Measurements from ENCODE around the gene KHDC4.

- PRO-cap: unidirectional peak, minus-strand start at chr1:155051929
Measured at GRCh38 chr1:155051777-155052812, 979 bp downstream of the ADAM15 start.

DNA sequence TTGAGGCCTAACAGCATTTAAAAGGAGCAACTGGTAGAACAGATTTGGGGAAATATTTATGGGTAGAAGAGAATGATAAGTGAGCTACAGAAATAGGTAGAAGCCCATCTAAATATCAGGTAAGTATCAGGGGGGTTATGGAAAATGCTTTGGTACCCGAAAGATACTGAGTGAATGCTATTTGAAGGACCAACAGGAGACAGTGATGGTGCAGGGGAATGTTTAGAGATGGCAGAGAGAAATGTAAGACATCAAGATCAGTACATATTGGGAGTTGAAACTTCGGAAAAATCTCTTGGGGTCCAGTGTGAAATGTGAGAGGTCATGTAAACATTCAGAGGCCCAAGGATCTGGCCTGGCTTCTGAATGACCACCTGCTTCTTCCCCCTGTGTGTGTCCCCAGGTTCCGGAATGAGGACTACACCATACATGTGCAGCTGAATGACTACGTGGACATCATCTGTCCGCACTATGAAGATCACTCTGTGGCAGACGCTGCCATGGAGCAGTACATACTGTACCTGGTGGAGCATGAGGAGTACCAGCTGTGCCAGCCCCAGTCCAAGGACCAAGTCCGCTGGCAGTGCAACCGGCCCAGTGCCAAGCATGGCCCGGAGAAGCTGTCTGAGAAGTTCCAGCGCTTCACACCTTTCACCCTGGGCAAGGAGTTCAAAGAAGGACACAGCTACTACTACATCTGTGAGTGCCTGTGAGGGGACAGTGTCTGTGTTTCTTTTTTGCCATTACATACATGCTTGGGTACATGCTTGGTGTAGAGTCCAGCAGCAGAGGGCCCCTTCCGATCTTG lies 3.5 kb downstream of the EFNA1 start:
- PRO-cap: no peak

- PRO-cap: no peak
Measured at GRCh38 chr1:155146313-155146512, 5.9 kb upstream of the DPM3 start.

DNA sequence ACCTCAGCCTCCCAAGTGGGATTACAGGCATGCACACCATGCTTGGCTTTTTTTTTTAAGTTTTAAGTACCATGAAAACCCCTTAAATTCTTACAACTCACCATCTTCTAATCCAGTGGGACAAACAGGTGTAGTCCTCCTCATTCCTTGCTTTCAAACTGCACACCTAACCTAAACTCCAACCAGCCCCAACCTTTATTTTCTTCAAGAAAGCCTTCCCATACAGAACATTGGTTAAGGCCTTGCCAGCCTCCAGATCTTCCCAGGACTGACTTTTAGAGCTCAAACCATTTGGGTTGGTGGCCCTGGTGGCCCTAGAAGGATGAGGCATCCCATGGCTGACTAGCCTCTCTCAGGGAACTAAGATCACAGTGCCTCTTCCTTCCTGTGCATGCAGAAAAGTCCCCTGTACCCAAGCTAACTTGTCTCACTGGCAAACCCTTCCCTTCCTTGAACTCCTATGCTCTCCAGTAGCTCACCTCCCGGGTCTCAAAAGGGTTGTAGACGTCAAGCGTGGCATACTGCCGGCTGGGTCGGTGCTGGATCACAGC lies 907 bp downstream of the SCAMP3 start:
- PRO-cap: no peak

- PRO-cap: unidirectional peak, minus-strand start at chr1:155324980
Measured at GRCh38 chr1:155324644-155325695, 4.3 kb downstream of the RUSC1 start.

DNA sequence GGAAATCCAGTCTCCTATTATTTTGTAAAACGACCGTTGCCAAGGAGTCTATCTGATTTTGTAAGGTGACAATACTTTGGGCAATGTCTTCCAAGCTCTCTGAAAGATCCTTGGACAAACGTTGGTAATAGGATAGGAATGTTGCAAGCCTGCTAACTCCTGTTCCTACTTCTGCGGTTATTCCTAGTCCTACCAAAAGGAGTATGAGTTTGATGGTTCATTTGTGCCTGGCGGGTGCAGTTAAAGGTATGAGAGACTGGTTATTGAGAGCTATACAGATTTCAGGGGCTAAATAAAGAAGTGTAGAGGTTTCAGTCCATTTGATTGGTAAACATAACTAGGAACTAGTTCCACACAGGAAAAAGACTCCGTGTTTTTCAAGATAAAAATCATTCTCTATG lies 37.1 kb downstream of the YY1AP1 start:
- PRO-cap: no peak

DNA sequence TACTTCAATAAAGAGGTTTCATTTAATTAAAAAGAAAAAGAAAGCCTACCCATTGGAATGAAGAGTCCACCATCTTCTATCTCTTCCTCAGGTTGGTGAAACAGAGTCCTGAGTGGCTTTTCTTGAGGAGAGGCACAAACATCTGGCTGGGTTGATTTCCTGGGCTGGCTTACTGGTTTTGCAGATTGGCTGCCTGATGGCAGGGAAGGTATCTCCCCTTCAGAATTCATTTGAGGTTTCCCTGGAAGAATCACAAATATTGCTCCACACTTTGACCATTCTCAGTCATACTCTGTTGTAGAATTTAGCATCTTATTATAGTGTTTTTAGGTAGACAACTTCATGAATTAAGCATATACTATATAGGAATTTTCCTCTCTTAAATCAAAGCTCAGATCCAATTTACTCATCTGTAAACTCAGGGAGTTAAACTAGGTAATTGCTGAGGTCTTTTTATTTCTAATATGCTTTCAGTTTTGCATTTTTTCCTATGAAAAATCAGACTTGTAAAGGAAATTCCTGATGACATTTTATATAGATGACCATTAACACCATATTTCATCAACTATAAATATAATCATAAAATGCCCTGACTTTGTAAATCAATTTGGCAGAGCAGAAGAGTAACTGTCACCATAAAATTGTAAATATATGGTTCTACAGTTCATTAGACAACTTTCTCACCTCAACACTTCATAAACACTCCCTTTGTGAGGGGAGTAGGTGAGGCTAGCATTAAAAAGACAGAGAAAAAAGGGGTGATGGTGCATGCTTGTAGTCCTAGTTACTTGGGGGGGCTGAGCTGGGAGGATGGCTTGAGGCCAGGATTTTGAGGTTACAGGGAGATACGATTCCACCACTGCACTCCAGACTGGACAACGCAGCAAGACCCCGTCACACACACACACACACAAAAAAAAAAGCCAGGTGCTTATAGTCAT lies 30.0 kb downstream of the GON4L start:
- PRO-cap: no peak

DNA sequence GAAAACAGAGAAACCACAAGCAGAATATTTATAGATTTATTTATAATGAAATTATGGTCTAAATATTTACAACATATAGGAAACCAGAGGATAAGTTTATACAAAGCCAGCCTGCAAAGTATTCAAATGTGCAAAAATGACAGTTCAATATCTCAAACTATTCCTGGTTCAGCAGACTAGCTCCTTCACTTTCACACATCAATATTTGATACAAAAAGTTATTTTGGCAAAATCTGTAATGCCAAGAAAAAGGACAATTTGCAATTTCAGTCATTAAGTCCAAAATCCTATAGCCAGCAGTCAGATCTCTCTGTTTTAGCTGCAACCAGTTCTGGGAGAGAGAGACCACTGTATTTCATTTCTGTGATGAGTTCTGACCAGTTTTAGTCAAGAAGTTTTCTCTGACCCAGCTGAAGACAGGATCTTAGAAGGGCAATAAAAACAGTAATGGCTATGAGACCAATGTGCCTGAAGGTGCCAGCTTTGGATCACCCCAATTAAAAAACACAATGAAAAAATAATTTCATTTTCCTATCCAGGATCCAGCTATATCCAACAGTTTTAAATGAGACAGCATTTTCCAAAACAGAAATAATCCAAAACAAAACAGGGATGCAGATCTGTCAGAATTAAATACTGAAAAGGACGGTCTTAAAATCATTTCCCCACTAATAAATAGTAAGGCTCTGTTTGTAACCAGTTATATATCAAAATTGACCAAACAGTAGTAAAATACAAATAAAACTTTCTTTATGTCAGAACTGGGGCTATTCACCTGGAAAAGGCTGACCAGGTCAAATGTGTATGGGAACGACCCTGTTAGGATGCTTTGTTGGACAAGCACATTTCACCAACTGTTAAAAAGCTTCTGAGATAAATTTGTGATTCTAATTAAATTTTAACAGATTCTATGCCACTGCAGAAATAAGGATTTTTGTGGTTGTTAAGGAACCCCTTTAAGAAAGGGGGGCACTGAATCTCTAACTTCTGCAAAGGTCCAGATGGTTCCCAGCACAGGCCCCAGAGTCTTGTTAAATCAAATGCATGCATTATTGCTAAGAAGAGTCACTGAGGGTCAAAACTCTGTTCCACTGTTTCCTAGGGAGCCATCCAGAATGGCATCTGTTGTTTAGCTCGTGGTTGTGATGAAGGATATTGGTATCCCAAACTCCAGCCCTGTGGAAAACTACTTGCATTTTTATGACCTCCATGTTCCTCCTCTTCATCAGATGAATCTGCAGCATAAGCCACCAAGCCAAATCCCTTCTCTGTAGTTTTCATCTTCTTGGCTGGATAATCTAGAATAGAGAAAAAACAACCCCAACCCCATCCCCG lies 2.3 kb upstream of the RIT1 start:
- PRO-cap: no peak

- PRO-cap: no peak
Measured at GRCh38 chr1:155922290-155922579, 11.1 kb upstream of the RIT1 start.

DNA sequence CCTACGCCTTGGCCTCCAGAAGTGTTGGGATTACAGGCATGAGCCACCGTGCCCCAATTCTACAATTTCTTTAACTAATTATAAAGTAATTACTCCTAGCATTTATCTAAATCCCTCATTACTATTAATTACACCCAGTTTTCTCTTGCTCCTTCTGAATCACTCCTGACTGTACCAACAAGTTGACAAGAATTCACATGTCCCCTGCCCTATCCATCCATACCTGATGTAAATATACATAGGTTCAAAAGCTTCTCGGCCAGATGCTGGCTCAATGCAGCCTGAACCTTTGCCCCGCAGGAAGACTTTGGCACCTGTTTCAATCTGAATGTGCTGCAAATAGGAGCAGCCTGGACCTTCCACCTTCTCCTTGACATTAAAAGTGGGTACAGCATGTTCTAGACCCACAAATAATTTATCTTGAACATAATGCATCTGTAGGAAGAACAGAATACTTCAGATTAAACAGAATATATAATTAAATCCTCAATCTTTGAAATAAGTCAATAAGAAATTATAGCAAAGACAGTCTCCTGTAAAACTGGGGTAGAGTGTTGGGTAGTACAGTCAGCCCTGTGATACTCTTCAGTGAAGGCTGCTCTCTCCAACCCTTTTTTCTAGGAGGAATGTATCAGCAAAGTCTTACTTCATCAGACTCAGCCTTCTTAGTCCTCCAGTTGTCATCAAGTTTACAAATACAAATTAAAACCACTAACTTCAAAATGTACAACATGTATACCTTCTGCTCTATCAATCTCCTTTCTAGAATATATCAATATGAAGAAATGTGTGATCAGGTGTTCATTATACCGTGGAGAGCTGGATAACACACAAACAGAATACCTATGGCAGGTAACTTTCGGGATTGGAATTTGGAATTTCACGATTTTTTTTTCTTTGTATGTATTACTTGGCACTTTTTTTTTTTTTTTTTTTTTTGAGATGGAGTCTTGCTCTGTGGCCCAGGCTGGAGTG lies 8.5 kb downstream of the KHDC4 start:
- PRO-cap: no peak

DNA sequence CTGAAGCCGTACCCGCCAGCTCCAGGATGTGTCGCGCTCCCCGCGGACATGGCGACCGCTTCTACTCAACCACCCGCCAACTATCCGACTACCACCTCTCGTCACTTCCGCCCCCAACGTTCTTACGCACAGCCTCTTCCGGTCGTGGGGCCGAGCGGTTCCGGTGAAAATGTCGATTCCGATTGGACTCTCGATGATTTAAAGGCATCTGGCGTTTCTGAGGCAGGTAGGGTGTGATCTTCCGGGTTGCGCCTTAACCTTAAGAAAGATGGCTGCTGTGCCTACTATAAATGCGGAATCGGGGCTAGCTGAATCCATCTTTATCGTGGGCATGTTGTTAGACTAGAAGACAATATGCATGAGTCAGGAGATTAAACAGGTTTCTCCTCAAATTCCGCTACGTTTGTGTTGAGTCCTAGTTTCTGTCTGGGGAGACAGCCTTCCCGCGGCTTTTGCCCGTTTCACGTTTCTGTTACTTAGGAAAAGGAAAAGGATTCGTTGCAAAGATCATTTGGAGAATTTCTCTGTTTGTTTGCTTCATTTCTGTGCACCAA lies at the start of gene KHDC4:
KHDC4 (minus strand) TSS at position 90 of the 554 bp plus-strand sequence.
- PRO-cap: bidirectional peak, plus-strand start at position 317 of the sequence, minus-strand start at position 82 of the sequence

DNA sequence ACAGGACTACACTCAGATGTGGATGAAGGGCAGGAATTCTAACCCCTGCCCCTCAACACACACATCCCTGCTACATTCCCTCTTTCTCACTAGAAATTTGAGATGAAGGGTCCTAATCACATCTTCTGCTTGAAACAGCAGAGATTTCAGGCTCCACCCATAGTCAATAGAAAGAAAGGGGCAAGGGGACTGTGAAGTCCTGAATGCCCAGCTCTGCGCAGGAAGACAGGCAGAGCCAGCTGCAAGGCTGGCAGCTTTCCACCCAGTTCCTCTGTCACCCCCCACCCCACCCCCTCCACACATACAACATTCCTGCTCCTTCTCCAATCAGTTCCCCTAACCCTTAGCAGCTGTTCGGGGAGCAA lies 9.8 kb downstream of the ARHGEF2 start:
- PRO-cap: no peak

DNA sequence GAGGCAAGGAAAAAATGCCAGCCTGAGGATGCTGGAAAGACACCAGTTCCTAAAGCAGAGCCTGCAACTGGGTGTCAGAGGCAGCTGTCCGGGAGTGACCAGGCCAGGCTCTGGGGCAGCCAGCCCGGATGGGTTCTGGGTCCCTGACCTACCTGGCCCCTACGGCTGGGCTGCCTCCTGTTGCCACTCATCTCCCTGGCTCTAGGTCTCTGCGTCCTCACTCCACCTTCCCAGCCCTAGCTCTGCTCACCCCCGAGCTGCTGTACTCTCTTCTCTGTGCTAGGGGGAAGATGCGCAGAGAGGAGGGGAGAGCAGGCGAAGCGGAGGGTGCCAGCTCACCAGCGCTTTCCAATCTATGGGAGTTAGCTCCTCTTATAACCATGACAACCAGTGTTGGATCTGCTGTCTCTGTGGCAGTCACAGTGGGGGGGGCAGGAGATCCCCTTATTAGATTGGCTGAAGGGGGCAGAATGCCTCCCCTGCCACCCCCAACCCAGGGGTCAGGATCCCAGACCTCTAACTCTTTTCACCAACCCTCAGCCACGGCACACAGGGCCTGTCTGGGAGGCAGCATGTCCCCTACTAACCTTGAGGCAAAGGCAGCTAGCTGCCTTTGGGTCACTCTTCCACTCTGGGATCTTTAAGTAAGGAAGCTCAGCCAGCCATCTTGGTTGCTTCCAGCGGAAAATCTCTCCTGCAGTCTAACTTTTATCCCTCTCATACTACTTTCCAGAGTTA lies 8.8 kb downstream of the ARHGEF2 start:
- PRO-cap: no peak

GRCh38 chr1:155979434-155980611 lies 1.5 kb upstream of the ARHGEF2 start:
- PRO-cap: unidirectional peak, minus-strand start at chr1:155979682

DNA sequence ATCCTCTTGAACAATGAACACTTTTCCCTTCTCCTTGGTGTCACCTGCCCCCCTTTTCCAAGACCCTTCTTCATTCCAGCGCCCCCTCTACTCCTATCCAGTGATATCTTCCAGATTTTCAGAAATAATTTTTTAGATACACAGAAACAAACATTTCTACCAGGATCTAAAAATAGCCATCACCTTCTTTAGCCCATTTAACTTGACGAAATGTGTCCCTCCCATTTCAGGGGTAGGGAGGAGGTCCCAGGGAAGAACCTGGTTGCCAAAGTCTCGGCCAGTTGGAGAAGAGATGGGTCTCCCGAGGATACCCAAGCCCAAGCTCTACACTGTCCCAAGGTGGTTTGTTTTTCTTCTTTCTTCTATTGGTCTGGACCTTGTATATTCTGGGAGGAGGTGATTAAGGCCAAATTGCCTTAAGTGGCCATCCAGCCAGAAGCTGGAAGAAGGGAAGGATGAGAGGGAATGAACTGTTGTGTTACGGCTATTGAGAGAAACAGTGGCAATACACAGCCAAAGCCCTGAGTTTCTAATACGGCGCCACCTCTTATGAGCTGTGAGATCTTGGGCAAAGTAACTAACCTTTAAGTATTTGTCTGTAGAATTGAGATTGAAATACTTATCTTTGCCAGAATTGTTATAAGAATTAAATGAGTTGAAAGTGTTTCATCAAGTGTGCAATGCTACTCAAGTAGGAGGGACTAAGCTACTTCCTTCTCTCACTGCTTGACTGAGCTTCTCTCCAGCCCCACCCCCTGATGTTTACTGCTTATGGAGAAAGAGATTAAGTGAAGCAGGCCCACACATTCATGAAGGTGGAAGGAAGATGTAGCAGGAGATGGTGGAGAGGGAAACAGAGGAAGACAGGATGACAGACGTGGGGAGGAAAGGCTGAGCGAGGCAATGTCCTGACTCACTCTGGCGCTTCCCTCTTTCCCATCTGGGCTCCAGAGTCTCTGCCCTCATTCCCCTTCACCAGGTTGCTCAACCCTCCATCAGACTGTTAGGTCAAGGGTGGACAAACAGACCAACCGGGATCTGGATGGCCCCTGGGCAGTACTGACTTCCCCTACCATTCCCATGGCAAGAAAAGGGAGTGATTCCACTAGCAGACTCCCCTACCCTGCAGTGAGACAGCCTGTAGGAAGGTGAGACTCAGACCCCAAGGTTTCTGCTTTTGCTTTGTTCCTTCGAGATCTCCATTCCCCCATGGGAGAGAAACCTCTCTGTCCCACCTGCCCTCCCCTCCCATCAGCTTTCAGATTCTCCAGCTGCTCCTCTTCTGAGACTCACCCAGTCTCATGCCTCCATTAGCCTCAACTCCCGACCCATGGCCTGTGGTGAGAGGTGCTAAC lies 2.8 kb upstream of the ARHGEF2 start:
- PRO-cap: unidirectional peak, minus-strand start at position 942 of the sequence

GRCh38 chr1:155982869-155984176 lies 5.0 kb upstream of the ARHGEF2 start:
- PRO-cap: unidirectional peak, minus-strand start at chr1:155983386; unidirectional peak, minus-strand start at chr1:155983413; unidirectional peak, minus-strand start at chr1:155983605

DNA sequence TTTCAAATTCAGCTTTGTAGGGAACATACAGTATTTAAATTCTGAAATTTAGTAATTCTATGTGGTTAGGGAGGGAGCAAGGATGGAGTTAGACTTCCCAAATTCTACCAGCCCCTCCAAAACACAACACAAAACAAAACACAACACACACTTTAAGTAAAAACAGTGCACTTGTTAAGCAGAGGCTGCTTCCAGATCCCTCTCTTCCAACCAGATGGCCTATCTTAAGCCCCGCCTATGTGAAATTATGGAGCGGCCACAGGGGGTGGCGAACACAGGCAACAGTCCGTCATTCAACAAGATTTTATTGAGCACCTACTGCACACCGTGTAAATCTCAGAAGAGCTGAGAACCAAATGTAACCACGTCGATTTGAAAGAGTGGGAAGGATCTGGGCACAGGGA lies 838 bp downstream of the UBQLN4 start:
- PRO-cap: no peak

DNA sequence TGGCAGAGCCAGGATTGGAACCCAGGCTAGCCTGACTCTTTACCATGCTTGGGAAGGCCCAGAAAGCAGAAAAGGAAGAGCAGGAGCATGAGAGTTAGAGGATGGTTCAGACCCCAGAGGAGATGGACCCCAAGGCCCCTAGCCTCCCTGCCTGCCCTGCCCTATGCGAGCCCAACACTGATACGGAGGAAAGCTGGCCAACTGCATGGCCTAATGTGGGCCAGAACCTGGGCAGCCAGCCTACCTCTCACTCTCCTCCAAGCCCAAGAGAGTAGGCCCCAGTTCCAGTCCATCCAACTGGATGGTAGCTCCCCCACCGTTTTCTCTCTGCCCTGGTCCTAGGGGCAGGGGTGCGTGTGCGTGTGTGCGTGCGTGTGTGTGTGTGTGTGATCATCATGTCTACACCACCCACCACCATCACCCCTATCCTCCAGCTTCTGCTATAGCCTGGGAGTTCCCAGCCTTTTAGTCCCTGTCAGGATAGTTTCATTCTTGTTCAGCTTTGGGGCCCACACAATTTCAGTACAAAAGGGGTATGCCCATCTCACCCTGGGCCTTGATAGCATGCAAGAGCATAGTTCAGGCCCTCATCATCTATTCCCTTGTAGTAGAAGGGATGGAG lies 15.4 kb upstream of the MEX3A start:
- PRO-cap: no peak

DNA sequence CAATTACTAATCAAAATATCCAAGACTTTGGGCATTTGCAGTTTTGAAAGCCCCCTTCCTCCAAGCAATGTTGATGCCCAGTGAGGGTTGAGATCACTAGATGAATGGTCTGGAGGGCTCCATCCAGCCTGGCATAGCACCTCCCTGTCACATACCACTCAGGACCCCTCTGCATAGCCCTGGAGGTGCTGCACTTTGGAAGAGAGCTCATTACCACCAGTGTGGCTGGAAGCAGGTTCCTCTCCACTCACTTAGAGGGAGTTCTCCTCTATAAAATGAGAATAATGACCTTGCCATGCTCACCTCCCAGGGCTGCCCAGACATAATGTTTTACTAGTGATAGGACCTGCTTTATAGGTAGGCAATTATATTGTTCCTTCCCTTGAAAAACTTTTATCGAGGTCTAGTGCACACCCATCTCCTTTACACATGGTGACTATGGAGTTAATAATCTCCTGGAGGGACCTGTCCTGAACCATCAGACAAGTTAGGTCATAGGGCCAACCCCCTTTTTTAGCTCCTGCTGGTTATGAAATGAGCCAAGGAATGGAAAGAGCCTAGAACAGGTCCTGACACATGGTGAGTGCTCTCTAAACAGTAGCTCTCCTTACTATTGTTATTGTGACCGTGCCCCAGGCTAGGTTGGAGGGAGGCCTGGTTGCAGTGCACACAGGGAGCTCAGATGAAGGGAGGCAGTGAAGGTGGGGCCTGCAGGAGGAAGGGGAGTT lies 14.4 kb upstream of the LMNA start:
- PRO-cap: no peak

GRCh38 chr1:156103474-156104692 lies 10.6 kb upstream of the LMNA start:
- PRO-cap: bidirectional peak, plus-strand start at chr1:156103599, minus-strand start at chr1:156103417; unidirectional peak, minus-strand start at chr1:156103902; bidirectional peak, plus-strand start at chr1:156104368, minus-strand start at chr1:156104233